LHCN-M2 (cell line): ENCODE data around the genes LSM6 and FHIP1A.

GRCh38 chr4:145782553-145783100 is 102.7 kb downstream of the C4orf51 start:
- RAMPAGE, long total RNA = no peak

DNA sequence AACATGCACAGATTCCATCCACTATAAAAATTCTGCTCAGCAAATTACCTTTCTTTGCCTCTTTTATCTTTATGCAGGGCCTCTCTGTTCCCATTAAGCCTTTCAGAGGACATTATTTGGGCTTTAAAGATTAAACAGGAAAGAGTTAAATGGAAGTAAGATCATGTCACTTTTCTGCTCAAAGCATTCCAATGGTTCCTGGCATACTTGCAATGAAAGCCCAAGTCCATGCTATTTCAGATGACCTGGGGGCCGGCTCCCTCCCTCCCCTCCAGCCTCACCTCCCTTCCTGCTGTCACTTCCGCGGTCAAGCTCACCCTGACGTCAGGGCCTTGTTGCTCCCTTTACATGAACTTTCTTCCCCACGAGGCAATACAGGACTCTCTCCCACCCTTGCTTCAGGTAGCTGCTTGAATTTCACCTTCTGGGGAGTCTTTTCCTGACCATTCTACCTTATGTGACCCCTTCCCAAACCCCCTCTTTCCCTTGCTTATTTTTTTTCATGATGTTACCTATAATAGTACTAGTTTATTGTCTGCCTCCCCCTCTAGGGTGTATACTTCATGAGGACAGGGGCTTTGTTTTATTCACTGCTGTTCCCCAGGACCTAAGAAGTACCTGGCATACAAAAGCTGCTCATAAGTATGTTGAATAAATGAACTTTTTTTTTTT is 125.7 kb downstream of the C4orf51 start:
- RAMPAGE, long total RNA = no peak

GRCh38 chr4:146175393-146176492 is at the start of gene LSM6:
LSM6 (plus strand) TSS chr4:146175718.
- RAMPAGE, long total RNA = start-site peak on the plus strand at chr4:146175722-146175746, 150 reads

DNA sequence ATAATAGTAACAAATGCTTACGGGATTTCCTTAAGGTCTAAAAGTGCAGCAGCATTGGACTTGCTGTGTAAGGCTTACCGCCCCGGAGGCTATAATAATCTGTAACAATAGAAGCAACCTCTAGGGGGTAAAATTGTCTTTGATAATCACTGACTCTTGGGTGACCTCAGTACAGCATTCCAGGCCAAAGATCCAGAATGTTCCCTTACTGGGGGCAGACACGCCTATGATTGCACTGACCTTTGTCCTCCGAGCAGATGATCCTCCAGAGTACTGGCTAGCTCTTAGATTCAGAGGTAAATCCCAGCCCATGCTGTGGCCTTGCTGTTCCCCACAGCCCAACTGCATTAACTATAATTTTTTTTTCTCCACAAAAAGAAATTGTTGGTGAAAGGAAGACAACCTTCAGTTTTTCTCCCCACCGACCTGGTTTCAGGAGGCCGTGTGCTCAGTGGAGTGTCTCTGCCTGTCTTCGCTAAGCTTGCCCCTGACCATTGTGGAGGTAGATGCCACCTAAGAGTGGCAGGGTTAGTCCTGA is 16.6 kb downstream of the LSM6 start:
- RAMPAGE, long total RNA = no peak

- RAMPAGE, long total RNA = no peak
Observed at GRCh38 chr4:146381300-146381961, 140.3 kb downstream of the SLC10A7 start.

DNA sequence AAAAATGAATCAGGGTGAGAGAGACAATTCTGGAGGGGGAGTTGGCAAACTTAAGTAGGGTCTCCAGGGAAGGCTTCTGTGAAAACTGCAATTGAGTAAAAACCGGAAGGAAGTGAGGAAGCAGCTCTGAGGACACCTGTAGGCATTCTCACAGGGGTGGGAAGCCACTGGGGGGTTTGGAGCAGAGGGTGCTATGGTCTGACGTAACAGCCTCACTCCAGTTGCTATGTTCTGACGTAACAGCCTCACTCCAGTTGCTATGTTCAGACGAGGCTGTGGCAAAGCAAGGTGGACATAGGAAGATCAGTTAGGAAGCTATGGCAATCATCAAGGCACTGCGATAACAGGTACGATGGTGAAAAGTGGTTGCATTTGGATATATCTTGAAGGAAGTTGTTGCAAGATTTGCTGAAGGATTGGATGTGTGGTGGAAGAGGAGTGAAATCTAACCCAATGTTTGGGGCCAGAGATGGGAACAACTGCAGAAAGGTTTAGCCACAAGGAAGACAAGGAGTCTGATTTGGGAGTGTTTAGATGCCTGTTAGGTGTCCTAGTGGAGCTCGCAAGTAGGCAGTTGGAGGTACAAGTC is 47.9 kb downstream of the EDNRA start:
- RAMPAGE, long total RNA = no peak

DNA sequence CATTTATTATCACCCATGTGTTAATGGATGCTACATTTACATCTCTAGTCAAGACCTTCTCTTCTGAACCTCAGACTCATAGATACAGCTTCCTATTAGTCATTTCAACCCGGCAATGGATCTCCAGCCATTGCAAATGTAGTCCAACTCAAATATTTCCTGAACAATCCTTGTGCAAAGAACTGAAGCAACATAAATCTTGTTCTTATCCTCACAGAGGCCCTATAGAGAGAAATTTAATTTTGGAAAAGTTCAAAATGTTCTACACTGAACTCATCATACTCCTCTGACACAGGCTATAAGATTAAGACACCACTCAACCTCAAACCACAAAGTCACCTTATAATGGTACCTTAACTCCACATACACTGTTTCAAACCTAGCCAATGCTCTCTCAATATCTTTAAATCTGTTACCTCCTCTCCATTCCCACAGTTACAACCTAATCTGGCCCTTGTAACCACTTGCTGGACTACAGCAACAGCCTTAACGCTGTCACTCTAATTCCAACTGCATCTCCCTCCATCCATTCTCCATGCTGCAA is 3.1 kb downstream of the PRMT9 start:
- RAMPAGE, long total RNA = no peak

GRCh38 chr4:147744146-147744824 is 12.4 kb downstream of the ARHGAP10 start:
- RAMPAGE, long total RNA = no peak

GRCh38 chr4:147837247-147837769 is 105.4 kb downstream of the ARHGAP10 start:
- RAMPAGE, long total RNA = no peak

DNA sequence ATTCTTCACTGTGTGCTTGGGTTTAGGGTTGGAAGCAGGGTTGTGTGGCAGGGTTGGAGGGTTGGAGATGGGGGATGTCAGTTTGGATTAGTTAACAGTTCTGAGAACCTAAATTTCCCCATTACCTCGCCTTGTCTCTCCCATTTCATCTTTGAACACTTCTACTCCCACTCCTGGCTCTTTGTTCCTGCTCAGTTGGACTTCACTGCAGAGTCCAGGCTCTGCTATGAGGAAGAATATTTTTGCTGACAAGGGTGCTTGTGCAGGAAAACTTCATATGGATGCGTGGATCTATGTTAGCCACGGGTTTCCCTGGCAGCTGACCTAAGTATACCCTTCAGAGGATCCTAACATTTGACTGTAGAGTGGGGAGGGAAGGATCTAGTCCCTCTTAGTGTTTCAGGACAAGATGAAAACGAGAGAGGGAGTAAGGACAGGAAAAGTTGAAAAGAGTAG is 238.1 kb downstream of the ARHGAP10 start:
- RAMPAGE, long total RNA = no peak

- RAMPAGE, long total RNA = no peak
Observed at GRCh38 chr4:148310761-148311589, 131.2 kb downstream of the NR3C2 start.

GRCh38 chr4:148422910-148423796 is 19.1 kb downstream of the NR3C2 start:
- RAMPAGE, long total RNA = no peak

DNA sequence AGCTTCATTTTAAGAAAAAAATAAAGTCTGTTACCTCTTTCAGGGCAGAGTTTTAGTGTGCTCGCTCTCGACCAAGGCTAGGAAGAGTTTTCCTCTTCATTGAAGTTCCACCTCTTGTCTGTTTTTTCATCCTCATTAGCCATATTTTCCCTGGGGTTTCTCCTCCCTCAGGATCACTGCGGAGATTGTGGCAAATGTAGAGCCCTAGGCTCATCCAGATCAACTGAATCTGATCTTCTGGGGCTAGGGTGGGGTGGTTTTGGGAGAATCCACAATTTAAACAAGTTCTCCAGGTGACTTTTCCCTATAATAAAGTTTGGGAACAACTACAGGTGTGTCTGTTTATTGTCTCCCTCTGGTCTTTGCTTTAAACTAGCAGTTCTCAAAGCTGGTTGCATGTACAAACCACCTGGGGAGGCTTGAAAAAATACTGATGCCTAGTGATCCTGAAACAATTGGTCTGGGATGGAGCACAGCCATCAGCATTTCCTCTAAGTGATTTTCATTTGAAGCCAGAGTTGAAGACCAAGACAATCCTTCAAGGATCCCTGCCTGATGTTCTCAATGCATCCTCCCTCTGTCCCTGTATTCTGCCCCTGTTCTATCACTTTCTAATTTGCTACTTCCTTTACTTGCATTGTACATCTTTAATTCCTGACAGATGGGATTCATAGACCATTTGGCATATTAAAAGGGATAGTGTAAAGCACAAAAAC is 238.2 kb upstream of the NR3C2 start:
- RAMPAGE, long total RNA = no peak

- RAMPAGE, long total RNA = no peak
Observed at GRCh38 chr4:150150599-150151089, 72.4 kb downstream of the DCLK2 start.

DNA sequence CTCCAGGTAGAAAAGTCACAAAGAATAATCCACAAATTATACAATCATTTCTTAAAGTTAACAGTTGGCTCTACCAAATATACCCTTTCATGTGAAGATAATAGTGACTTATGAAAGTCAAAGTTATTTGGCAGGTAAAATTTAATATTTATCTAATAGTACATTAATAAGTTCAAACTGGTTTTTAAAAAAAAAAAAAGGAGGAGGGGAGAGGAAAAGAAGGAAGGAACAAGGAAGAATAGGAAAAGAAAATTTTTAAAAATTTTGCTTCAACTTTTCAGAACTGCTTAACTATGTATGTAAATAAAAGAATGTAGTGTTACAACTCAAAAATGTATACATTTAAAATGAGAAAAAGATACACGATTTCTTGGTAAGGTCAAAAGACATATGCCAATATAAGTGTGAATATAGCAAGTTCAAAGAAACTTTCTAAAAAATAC is 6.0 kb upstream of the MAB21L2 start:
- RAMPAGE, long total RNA = no peak

DNA sequence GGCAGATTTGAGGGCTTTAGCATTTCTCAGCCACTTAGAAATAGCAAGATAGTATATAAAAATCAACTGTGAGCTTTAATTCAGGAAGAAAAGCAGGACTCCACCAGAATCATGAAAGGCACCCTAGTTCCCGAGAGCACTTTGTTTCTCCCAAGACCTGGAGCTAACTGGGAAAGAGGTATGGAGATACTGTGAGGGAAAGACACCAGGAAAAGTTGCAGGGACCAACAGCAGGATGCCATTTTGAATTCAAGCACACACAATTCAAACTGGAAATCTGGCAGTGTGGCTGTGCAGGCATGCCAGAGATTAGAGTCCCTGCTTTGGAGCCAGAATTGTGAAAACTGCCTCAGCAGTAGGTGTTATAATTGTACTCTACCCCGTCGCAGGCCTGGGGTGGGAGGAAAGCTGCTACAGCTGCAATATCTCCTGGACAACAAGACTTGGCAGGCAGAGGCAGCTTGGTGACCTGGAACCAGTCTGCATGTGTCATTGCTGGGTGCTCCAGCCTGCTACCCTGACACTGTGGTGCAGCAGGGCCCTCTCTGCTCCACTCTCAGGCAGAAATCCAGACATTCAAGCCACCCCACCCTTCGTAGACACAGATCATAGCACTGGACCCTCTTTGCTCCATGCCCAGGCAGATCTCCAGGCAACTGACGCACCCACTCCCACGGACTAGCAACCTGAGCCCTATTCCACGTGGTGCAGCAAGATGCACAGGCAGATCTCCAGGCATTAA is 140.8 kb downstream of the LRBA start:
- RAMPAGE, long total RNA = no peak

GRCh38 chr4:151113442-151114958 is 14.6 kb downstream of the RPS3A start:
- RAMPAGE, long total RNA = no peak

GRCh38 chr4:151176445-151176967 is 77.1 kb downstream of the RPS3A start:
- RAMPAGE, long total RNA = no peak

DNA sequence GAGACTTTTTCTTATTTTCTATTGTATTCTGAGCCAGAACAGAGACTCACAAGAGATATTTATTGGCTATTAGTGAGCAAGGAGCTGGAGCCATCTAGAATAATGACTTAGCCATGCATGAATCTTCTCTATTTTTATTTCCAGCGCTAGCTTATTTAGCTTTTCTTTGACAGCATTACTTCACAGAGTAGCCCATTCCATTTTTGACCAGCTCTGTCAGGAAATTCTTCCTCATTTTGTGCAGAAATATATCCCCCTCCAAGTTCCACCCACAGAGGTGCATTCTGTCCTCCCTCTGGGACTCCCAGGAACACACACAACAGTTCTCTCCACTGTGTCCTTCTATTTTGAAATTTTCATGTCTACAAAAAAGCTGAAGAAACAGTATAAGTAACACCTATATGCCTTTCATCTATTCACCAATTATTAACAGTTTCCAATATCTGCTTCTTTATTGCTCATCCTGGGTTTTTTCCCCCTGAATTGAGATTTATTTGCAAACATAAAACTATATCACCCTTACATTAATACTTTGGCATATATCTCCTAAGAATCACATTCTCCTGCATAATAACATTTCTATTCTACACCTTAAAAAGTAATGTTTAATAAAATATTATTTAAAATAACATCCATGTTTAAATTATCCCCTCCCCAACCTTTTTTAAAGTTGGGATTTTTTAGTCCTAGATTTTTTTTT is 54.9 kb upstream of the PRSS48 start:
- RAMPAGE, long total RNA = no peak

DNA sequence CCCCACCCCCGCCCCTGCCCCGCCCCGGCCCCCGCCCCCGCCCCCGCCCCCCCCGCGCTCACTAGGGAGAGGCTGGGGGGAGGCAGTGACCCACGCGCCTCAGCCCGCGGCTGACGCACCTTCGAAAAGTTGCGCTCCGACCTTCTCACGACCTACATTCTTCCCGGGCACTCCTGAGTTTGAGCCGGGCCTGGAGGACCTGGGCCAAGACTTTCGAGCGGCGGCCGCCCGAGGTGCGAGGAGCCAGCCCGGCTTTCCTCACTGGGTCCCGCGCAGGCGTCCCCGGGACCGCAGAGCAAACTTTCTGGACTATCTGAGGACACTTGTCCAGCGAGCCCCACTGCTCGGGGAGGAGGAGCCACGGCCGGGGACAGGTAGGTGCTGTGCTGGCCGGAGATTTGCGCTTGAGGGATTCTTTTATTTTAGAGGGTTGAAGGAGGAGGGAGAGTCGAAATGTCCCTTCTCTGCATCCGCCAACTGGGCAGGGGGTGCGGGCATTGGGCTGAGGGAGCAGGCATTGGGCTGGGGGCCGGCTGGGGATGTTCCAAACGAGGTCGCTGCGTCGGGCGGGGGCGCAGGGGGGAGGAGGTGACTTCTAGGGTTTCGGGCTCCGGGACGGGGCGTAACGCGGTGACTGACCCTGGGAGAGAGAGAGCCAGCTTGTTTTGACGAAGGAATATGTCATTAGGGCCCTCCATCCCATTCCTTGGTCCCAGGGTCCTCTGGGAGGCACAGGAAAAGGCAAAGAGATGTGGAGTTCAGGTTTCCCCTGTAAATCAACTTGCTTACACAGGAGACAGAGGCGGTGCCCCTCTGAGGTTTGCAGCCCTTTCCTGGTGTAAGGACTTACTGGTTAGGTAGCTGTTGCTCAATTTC is at the start of gene FHIP1A:
FHIP1A (plus strand) TSS at position 85 of the 876 bp plus-strand sequence.
- RAMPAGE, long total RNA = no peak